AG04449 (cell line): ENCODE measurements around the genes OR10A2, PPFIBP2 and NRIP3.

- RRBS, result no CpG with 5 or more reads among the region's 1 CpG
Measured at GRCh38 chr11:6862907-6863351, at the start of gene OR10A2. Gene OR10A2, plus strand, starts transcription at chr11:6863057.

GRCh38 chr11:7512221-7513442, 1.2 kb upstream of the PPFIBP2 start:
- RRBS, result no CpG with 5 or more reads among the region's 37 CpGs

GRCh38 chr11:7513443-7514182, at the start of gene PPFIBP2:
Gene PPFIBP2, plus strand, starts transcription at chr11:7513999.
- RRBS, result 2% methylated on average over 59 of the region's 76 CpGs

DNA sequence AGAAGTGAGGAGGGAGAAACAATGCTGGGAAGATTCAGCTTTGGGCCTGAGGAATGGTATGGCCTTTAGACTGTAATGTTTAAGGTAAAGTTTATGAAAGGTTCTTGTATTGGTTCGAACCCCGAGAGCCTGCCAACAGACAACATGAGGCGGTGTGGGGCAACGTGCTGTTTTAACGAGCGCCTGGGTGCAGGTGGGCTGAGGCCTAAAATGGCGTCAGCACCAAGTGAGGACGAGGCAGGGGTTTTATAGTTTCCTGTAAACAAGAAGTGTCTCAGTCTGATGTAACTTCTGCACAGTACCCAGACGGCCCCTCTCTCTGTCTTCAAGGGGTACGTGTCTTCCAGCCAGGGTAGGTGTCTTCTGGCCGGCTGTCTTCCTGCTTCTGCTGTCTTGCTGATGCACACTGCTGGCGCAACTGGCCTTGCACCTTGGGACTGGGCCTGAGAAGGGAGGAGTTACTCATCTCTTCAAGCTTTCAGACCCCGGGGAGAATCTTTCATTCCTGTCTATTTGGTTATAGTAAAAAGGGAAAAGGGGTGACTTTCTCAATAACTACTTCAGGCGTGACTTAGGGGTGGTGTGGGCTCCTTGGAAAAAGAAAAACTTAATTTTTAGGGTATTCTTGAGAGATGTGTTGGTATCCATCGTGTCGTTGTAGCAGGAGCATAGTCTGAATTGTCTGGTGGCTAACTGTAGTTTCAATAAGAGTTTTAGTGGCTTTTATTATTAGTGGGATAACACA, 2.8 kb downstream of the PPFIBP2 start:
- RRBS, result no CpG with 5 or more reads among the region's 16 CpGs

DNA sequence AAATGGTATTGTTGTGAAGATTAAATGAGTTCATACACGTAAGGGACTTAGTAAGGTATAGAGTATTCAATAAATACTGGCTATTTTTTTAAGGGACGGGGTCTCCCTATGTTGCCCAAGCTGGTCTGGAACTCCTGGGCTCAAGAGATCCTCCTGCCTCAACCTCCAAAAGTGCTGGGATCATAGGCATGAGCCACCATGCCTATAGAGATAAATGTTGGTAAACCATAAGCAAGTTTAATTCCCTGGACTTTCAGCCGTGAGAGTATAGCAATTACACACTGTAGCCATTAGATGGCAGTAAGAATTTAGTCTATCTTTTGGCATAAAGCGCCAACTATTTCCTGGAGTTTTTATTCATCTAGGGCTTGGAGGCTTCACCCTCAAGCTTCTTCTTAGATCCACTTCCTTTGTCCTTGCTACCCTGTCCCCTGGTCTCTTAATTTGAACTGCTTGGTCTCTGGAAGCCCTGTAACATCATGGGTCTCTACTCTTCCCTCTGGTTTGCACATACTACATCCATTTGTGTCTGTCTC, 38.3 kb downstream of the OR10A6 start:
- RRBS, result no CpG with 5 or more reads among the region's 4 CpGs

- RRBS, result no CpG with 5 or more reads among the region's 14 CpGs
Measured at GRCh38 chr11:8035037-8035940, 45.7 kb upstream of the TUB start.

DNA sequence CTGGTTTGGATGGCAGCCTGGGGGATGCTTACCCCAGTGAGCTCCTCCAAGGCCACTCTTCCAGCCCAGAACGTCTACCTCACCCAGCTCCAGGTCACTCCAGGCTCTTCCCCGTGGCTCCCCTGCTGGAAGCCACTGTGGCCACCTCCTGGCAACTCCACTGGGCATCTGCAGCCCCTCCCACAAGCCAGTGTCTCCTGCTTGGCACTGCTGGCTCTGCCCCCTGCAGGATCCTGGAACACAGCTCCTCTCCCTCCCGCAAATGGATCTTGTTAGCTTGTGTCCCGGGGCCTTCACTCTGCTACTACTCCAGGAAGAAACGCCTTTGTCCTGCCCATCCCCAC, 29.2 kb downstream of the LMO1 start:
- RRBS, result no CpG with 5 or more reads among the region's 5 CpGs

DNA sequence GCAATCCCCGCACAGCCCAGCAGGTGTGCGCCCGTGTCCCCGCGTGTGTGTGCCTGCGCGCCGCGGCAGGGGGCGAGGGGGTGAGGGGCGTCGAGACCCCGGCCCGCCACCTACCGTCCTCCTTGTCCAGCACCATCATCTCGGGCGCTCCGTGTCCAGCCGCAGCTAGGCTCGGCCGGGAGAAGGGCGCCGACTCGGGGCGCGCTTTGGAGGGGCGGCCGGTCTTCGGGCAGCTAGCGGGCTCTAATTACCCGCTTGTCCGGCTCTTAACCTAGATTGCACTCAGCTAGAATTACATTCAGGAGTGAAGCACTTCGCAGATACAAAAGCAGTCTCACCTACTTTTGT, 480 bp downstream of the LMO1 start:
- RRBS, result 3% methylated on average over 19 of the region's 33 CpGs

GRCh38 chr11:8562219-8562870, 31.7 kb downstream of the STK33 start:
- RRBS, result no CpG with 5 or more reads among the region's 2 CpGs

DNA sequence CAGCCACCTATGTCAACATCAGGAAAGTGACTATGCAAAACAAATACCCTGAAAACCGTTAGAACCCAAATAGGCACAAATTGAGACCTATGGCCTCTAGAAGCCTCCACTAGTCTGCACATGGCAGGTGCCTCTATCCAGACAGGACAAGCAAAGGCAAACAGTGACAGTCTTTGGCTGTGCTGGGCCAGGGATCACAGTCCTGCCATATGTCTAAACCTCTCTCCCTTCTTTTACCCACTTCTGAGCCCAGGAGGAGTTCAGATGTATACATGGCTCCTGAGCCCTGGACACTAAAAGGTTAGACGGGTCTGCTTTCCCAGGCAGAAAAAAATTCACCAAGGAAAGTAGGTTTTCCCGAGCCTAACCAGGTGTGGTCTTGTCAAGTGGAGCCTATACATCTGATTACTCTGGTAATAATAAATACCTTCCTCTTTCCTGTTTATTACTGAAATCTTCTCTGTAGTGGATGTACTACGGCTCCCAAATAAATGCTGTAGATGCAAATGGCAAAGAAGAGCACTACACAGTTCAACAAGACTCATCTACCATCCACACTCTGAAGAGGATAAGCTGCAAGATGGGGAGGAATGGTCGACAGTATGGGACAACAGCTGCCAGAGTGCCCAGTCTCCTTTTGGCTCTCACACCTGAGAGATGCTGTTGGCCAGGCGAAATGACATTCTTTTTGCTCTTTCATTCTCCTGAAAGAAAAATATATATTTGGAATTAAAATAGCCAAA, 23.4 kb upstream of the STK33 start:
- RRBS, result no CpG with 5 or more reads among the region's 6 CpGs

DNA sequence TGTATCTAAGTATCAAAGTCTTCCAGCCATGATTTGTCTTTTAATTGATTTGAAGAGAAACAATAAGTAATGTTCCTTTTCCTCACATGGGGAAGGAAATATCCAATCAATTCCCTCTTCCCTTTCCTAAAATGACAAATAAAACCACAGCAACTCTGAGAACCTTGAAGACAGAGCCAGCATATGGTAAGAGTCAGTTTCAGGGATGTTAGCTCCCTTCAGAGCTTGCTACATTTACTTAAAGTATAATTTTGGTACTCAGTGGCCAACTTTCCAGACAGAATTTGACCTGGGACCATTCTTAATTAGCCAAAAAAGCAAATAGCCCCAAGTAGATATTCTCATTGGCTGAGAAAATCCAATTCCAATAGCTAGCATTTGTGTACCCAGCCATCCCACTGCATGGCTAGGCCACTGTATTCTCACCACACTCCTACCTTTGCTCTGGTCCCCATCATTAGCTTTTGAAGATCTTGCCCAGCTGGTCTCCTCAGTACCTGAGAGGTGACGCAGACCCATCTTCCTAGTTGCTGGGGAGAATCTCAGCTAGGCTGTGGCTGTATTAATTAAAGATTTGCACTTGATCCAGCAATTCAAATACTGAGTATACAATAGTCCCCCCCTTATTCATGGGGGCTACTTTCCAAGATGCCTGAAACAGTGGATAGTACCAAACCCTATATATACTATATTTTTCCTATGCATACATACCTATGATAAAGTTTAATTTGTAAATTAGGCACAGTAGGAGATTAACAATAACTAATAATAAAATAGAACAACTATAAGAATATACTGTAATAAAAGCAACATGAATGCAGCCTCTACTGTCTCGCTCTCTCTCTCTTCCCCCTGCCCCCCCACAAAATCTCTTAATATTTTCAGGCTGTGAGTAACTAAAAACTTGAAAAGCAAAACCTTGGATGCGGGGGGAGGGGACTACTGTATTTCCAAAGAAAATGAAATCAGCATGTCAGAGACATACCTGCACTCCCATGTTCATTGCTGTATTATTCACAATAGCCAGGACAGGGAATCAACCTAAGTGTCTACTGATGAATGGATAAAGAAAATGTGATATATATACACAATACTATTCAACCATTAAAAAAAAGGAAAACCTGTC, 19.4 kb downstream of the TRIM66 start:
- RRBS, result no CpG with 5 or more reads among the region's 3 CpGs

- RRBS, result no CpG with 5 or more reads among the region's 3 CpGs
Measured at GRCh38 chr11:8694791-8695300, 12.3 kb downstream of the RPL27A start.

DNA sequence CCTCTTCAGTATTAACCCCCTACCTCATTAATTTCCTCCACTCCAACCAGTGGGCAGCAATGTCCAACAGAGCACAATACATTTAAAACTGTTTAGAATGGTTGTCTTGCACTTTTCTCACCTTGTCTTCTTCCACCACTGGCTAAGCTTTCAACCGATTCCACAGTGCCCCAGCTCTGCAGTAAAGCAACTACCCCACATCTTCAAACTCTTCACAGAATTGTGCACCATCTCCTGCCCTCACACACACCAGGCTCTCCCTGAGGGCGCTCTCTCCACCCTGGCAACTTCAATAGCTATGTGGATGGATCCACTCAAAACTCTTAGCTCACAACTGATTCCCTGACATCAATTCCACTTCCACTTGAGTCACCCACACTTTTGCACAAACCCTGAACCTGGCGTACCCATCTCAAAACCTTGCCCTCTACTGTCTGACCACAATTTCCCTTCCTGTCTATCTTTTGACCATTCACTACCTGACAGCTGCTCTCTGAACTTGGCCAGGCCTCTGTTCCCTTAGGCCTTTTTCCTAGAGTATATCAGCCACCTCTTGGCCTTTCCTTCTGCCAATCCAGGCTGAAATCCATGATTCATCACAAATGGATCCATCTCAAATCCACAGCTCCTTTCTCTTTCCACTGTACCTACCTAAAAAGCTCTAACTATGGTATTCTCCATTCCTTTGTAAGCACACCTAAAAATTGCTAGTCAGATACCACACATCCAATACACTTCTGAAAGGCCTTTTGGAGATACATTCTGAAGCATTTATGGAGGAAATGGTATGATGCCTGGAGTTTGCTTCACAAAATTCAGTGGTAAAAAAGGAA, 21.9 kb downstream of the DENND2B start:
- RRBS, result no CpG with 5 or more reads among the region's 3 CpGs

DNA sequence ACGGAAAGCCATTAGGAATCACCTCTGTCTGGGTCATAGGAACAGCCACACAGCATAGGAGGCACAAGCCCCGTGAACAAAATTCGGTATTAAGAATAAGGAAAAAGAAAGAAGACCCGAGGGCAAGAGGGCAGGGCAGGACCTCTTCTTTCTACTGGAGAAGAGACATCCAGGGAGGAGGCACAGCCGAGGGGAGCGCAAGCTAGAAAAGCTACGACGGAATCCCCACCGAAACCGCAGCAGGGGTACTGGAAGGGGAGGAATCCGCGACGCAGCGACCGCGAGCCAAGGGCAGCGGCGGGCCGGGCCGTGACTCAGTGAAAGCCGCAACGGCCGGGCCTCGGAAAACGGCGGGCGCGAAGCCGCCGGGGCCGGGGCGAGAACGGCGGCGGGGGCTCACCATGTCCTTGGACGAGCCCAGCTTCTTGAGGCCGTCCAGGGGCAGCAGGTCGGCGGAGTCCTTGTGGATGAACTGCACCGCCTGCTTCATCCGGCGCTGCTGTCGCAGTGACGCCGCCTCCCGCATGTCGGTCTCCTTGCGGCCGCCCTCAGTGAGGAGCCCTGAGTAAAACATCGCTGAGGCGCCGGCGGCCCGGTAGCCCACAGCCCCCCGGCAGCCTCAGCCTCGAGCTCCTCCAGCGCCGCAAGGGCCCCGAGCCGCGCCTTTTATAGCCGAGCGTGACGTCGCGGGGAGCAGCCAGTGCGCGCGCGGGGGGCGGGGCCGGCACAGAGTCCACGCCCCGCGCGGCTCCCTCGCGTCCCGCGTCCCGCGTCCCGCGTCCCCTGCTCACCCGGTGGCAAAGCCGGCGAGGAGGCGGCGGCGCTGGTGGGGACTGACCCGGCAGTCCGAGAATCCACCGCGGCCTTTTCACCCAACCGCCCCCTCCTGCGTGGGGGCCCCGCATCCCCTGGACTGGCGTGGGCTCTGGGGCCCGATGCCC, at the start of gene NRIP3:
NRIP3 (minus strand) TSS at position 640 of the 941 bp plus-strand sequence.
- RRBS, result 1% methylated on average over 28 of the region's 99 CpGs

- RRBS, result 3% methylated on average over 20 of the region's 28 CpGs
Measured at GRCh38 chr11:9004384-9004659, 521 bp upstream of the NRIP3 start.

DNA sequence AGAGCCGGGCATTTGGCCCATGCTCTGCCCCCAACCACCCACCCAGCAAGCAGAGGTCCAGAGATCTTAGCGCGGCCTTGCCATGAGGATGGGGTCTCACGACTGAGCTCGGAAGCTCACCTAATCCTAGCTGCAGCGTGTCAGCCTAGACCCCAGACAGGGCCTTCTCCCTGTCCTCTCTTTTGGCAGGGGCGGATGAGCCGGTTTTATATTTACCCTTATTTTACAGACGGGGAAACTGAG, 374 bp upstream of the DENND5A start:
- RRBS, result 6% methylated on average over 1 of the region's 9 CpGs

DNA sequence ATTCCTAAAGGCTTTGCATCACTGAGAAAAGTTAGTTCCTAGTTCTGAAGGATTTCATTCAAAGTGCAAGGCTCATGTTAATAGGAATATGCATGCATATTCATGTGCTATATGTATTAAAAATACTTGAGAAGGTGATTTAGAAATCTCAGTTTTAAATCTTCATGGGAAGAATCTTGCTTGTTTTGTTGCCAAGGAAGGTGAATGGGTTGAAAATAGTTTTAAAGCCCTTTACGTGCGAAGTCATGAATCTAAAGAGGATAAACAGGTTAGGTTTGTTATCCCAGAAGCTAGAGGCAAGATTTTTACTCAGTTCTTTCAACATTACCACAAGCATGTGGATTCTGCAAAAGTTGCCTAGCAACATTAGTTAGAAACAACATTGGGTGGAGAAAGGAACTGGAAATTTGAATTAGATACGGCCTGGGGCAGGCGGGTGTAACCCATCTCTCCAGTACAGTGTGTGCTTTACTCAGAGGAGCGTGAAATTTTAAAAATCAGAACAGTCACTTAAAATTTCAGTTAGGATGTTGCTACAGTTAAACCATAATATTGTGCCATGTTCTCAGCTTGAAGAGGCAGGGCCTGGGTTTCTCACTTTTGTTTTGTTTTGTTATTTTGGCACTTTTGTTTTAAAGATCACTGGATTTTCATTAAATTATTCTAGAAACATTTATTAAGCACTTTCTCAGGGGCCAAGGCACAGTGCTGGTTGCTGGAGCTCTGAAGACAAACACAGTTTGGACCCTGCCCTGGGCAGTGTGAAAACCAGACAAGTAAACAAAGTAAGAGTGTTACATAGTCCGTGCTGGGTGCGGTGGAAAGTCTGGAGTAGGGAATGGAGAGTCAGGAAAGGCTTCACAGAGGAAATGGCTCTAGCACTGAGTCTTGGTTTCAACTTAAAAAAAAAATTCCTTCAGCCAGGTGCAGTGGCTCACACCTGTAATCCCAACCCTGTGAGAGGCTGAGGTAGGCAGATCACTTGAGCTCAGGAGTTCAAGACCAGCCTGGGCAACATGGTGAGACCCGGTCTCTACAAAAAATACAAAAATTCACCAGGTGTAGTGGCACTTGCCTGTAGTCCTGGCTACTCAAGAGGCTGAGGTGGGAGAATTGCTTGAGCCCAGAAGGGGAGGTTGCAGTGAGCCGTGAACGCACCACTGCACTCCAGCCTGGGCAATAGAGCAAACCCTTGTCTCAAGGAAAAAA, 4.4 kb upstream of the WEE1 start:
- RRBS, result no CpG with 5 or more reads among the region's 10 CpGs

GRCh38 chr11:9574140-9574756, 778 bp downstream of the WEE1 start:
- RRBS, result 2% methylated on average over 43 of the region's 84 CpGs

DNA sequence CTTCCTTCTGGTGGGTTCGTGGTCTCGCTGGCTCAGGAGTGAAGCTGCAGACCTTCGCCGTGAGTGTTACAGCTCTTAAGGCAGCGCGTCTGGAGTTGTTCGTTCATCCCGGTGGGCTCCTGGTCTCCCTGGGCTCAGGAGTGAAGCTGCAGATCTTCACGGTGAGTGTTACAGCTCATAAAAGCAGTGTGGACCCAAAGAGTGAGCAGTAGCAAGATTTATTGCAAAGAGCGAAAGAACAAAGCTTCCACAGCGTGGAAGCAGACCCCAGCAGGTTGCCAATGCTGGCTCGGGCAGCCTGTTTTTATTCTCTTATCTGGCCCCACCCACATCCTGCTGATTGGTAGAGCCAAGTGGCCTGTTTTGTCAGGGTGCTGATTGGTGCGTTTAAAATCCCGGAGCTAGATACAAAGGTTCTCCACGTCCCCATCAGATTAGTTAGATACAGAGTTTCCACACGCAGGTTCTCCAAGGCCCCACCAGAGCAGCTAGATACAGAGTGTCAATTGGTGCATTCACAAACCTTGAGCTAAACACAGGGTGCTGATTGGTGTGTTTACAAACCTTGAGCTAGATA, 41.6 kb upstream of the SWAP70 start:
- RRBS, result no CpG with 5 or more reads among the region's 16 CpGs